Placental epithelial cell (primary cell): Measurements from ENCODE around the genes TEX45 and ELAVL1.

DNA sequence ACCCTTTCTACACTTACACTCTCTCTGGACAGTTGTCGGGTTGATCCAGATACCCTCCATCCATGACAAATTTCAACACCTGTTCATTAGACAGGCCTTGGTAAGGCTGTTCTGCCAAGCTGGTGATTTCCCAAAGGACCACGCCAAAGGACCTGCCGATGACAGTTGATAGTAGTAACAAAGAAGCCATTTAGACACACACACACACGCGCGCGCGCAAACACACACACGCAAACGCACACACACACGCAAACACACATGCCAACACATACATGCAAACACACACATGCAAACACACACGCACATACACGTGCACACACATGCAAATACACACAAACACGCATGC, 49.9 kb downstream of the ZNF557 start:
- CAGE, long polyA plus RNA, result no peak

- CAGE, long polyA plus RNA, result no peak
These were observed 66.7 kb downstream of the ZNF557 start for GRCh38 chr19:7136072-7136789.

DNA sequence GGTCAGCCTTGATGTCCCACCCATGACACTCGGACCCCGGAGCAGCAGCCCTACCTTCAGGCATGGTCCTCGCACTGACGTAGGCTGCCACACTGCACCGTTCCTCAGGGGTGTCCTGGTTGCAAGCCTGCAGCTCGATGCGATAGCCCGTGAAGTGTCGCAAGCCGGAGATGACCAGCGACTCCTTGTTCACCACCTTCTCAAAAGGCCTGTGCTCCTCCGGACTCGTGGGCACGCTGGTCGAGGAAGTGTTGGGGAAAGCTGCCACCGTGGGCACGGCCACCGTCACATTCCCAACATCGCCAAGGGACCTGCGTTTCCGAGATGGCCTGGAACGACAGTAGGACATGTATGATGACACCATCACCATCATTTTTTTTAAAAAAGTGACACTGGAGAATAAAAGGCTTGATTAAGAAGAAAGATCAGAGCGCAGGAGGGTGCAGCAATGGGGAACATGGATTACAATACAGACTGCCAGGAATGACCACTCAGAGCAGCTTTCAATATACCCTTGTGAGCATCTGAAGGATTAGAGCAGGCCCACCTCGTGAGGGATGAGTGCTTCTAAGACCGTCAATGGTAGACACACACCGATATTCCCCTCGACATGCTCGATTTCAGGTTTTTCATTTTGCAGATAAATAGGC, 73.4 kb downstream of the ZNF557 start:
- CAGE, long polyA plus RNA, result no peak

GRCh38 chr19:7145412-7145860, 75.9 kb downstream of the ZNF557 start:
- CAGE, long polyA plus RNA, result no peak

- CAGE, long polyA plus RNA, result no peak
These were observed 97.0 kb downstream of the INSR start for GRCh38 chr19:7197078-7197713.

GRCh38 chr19:7215032-7215457, 79.2 kb downstream of the INSR start:
- CAGE, long polyA plus RNA, result no peak

DNA sequence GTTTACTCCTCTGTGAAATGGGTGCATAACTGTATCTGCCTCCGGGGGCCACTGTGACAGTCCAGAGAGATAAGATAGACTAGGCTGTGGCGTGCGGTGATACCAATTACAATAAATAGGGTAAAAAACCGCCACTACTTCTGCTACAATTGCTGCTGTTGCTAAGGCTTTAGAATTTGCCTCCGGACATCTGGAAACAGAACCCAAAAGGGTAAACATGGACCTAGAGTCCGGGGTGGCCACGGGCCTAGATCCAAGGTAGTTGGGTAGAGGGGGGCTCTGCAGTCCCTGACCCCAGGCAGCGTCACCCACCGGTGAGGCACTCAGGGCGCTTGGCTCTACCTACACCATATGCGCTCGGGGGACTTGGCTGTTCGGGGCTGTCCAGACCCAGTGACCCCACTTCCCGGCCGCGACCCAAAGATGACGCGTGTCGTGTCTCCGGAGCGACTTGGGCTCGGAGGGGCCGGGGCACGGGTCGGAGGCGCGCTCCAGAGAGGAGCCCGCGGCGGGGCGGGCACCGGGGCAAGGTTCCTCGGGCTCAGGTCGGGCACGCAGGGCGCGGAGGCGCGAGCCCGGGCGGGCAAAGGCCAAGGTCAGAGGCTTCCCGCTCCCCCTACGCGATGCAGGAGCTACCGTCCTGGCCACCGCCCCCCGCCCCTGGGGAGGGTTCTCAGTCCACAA, 1.0 kb downstream of the INSR start:
- CAGE, long polyA plus RNA, result no peak

DNA sequence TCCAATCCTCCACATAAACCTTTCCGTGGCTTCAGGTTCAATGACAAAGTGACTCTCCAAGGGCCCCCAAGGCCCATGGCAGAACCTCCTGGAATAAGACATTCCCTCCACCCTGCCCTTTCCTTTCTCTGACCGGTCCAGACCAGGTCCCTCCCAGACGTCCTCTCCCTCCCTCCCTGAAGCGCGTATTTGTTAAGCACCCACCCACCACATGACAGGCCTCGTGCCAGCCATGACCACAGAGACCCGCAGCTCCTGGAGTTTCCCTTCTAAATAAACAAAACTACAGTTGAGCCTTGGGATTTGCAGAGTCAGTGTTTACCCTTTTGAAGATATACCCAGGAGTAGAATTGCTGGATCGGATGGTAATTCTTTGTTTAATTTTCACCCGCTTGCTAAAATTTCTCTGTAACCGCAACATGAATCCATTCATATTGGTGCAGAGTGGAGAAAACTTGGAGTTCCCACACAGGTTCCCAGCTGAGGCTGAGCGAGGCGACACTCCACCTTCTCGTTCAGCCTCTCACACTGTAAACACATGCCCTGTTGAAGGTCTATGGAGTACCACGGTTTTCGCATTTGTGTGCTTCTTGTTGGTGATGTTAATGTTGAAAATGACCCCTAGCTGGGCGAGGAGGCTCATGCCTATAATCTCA, 66.9 kb downstream of the ARHGEF18 start:
- CAGE, long polyA plus RNA, result no peak

GRCh38 chr19:7497352-7497719, at the start of gene TEX45:
Gene TEX45, plus strand, starts transcription at chr19:7497548.
- CAGE, long polyA plus RNA, result no peak

DNA sequence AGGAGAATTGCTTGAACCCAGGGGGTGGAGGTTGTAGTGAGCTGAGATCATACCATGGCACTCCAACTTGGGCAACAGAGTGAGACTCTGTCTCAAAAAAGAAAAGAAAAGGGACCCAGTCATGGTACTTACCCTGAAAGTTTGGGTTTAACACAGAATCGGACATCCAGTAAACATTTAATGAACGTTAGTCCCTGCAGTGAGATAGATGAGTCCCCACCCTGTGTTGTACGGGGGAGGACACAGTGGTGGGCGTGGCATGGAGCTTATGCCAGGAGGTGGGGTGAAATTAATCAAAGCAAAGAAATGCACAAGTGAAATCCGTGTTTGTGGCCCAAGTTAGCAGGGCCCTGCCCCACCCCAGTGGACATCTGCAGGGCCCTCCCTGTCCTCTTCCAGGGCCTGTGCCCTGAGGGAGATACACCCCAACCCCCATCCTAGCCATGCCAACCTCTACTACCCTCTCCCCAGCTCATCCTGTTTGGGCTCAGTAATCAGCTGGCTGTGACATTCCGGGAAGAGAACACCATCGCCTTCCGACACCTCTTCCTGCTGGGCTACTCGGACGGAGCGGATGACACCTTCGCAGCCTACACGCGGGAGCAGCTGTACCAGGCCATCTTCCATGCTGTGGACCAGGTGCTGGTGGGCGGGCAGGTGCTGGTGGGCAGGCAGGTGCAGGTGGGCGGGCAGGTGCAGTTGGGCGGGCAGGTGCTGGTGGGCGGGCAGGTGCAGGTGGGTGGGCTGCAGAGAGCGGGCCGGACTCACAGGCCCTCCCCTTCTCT, 3.7 kb downstream of the MCOLN1 start:
- CAGE, long polyA plus RNA, result no peak

DNA sequence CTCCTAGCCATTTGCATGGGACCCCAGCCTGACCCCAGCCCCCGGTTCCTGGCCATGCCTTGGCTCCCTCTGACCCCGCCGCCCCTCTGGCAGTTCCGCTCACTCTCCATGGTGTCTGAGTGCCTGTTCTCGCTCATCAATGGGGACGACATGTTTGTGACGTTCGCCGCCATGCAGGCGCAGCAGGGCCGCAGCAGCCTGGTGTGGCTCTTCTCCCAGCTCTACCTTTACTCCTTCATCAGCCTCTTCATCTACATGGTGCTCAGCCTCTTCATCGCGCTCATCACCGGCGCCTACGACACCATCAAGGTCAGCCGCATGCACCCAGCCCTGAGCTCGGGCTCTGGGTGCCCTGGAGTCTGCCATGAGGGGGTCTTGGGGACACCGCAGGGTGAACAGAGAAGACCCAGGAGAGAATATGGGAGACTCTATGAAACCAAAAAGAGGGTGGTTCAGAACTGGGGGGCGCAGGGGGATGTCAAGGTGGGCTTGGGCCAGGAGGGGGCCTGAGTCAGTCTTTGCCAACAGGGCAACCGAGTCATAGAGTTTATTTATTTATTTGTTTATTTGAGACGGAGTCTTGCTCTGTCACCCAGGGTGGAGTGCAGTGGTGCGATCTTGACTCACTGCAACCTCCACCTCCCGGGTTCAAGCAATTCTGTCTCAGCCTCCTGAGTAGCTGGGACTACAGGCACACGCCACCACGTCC, 5.2 kb upstream of the PNPLA6 start:
- CAGE, long polyA plus RNA, result no peak

DNA sequence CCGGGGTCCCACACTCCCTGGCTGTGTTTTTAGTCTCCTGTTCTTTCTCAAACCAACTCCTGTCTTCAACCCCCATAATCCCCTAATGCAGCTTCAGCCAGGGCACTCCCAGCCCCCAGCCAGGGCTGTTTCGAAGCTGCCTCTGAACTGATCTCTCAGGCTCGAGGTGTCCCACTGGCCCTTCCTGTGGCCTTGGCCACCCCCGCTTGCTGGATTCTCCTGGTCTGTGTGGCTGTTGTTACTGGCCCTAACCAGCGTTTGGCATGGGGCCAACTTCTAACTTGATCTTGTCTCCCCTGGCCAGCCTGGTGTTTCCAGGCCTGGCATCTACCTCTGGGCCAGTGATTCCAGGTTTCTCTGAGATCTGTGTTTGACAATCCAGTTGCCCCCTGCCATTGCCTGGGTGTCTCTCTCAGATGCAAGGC, 11.0 kb downstream of the XAB2 start:
- CAGE, long polyA plus RNA, result no peak

- CAGE, long polyA plus RNA, result no peak
These were observed 12.4 kb downstream of the STXBP2 start for GRCh38 chr19:7649212-7649826.

GRCh38 chr19:7682194-7682931, 1.7 kb downstream of the TRAPPC5 start:
- CAGE, long polyA plus RNA, result no peak

DNA sequence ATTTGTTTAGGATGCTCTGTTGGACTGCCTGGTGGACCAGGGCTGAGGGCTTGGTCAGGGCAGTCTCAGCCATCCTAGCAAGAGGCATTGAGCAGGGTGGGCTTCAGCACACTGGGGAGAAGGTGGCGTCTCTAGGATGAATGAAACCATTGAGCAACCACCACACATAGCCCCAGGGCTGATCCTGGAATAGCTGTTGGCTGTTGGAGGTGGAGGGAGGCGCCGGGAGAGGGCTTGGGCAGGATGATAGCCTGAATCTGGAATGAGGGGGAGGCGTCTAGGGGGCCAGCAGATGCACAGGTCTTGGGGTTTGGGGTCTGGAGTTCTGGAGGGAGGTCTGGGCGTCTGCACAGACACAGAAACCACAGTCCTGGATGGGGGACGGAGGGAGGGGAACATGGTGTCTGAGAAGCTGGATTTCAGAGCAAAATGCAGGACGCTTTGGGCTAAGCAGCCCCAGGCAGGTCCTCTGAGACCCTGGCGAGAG, 5.0 kb downstream of the TRAPPC5 start:
- CAGE, long polyA plus RNA, result no peak

DNA sequence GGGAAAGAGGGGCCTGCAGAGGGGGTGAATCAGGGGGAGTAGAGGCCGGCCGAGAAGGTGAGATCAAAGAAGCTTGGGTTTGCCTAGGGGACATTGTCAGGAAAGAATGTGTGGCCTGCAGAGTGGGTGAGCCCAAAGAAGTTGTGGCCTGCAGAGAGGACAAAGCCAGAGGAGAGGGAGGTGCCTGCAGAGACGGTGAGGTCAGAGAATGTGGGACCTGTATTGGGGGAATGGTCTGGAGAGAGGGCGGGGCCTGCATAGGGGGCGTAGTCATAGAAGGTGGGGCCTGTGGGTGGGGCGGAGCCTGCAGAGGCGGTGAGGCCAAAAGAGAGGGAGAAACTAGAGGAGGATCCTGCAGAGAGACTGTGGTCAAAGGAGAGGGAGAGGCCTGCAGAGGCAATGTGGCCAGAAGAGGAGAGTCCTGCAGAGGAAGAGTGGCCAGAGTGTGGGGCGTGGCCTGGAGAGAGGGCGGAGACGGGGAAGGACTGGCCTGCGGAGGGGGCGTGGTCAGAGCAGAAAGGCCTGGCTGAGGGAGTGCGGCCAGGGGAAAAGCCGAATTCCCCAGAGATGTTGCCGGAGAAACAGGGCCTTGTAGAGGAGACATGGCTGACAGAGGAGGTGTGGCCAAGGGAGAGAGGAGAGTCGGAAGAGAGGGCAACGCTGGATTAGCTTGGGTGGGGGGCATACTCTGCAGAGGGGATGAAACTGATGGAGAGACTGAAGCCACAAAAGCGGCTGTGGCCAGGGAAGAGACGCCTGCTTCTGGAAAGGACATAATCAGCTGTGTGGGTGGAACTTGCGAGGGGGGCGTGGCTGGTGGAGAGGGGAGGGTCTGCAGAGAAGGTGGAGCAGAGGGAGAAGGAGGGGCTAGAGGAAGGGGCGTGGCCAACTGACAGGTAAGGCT, 2.7 kb downstream of the PRR36 start:
- CAGE, long polyA plus RNA, result no peak

GRCh38 chr19:7913381-7914530, 874 bp upstream of the TGFBR3L start:
- CAGE, long polyA plus RNA, result no peak

DNA sequence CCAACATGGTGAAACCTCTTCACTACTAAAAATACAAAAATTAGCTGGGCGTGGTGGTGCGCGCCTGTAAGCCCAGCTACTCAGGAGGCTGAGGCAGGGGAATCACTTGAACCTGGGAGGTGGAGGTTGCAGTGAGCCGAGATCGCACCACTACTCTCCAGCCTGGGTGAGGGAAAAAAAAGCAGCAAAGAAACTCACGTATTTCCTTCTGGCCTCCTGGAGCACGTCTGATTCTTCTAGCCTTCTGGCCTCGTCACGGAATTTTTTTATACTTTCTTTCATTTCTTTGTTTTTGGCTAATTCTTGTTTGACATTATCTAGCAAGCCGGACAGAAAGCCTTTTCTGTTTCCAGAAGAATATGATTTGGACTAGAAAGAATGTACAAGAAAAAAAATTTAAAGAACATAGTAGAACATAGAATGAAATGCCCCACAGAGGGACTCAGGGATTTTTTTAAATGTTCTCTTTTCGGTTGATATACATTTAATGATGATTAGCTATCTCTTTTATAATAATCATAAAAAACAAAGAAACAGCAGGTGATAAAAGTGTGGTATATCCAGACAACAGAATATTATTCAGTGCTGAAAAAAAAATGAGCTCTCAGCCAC, 5.5 kb downstream of the TIMM44 start:
- CAGE, long polyA plus RNA, result no peak

DNA sequence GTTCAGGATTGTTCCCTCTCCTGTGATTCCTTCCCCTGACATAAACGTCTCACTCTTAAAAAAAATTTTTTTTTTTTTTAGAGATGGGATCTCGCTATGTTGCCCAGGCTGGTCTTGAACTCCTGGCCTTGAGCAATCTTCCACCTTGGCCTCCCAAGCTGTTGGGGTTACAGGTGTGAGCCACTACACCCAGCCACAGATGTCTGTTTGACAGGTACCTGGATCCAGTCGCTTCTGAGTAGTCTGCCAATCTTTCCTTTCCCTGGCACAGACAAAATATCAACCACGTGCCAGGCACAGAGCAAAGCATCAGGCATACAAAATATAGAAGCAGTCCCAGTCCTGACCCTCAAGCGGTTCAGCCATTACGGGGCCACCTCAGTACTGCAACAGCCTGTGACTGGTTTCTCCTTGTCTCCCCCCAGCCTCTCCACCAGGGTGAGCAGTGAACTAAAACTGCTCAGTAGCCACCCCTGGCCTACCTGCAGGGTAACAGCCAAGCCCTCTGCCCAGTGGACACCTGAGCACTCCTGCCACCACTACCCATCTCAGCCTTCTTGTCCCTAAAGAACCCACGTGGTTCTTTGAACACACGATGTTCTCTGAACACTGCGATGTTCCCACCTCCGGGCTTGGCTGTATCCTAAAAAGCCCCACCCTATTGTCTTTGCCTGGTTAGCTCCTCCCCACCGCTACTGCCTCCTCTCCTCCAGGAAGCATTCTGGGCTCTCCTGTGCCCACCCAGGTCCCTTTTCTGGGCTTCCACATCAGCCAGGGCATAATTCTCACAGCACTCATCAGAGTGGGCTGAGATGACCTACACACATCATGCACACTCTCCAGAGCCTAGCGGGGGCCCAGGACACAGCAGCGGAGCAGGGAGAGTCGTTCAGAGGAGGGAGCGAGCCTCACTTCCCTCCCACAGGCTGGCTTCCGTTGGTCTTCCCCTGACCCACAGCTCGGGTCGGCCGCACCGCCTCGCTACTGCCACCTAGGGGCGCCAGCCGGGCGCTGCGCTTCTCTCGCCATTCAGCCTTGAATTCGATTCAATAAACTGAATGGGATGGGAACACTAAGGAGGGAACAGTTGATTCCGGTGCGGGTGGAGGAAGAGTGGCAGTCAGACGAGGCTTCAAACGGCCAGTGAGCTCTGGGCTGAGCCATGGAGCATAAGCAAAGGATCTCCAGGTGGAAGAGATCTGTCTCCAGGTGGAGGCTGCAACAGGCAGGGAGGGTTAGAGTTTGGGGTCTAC, 3.4 kb downstream of the ELAVL1 start:
- CAGE, long polyA plus RNA, result no peak

- CAGE, long polyA plus RNA, result no peak
These were observed at the start of gene ELAVL1 for GRCh38 chr19:8005454-8006372. Gene ELAVL1, minus strand, starts transcription at chr19:8005641.